LHCN-M2 (cell line): Measurements from ENCODE around the gene NFIL3.

GRCh38 chr9:89886223-89886571 lies 281.4 kb downstream of the GADD45G start:
- RAMPAGE, long total RNA, result no peak

DNA sequence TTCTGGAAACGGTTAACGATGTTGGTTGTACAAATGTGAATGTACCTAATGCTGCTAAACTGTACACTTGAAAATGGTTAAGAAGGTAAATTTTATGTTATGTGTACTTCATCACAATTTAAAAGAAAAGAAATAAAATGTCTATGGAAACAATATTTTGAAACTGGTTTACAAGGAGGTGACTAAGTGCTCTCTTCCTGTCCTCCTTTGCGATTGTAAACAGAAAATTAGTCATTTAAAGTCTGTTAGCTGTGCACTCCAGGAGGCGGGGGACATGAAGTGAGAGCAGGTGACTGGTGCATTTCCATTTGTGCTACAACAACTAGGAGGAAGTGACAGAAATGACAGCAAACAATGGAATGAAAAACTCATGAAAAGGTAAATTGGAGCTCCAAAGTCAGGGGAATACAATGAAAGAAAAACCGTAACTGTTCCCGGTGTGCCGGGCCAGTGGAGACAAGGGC lies 439.8 kb downstream of the GADD45G start:
- RAMPAGE, long total RNA, result no peak

DNA sequence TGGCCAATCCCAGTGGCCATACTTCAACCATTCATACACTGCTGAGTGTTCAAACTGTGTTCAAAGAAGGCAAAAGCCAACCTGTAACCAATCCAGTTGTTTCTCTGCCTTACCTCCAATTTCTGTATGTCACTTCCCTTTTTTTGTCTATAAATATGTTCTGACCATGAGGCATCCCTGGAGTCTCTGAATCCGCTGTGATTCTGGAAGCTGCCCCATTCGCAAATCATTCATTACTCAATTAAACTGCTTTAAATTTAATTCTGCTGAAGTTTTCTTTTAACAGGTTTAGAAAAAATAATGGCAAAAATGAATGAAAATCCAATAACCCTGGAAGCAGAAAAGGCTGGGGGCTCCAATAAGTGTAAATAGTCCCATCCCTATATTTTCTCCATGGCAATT lies 1.1 kb upstream of the SYK start:
- RAMPAGE, long total RNA, result no peak

GRCh38 chr9:90880589-90880944 lies 78.9 kb downstream of the SYK start:
- RAMPAGE, long total RNA, result no peak

GRCh38 chr9:90920892-90921667 lies 119.5 kb downstream of the SYK start:
- RAMPAGE, long total RNA, result no peak

- RAMPAGE, long total RNA, result no peak
Measured at GRCh38 chr9:90964103-90964946, 162.7 kb downstream of the SYK start.

- RAMPAGE, long total RNA, result no peak
Measured at GRCh38 chr9:90998451-90998928, 196.9 kb downstream of the SYK start.

DNA sequence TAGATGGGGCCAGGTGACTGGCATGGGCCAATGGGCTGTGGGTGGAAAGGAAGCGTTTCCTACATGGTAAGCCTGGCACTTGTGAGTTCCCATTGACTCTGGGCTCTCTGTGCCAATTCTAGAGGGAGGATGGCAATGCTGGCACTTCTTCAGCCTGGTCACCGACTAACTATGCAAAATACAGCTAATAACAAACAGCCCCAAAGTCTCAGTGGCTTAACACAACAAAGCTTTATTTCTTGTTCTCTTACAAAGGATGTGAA lies 258.1 kb downstream of the SYK start:
- RAMPAGE, long total RNA, result no peak

- RAMPAGE, long total RNA, result no peak
Measured at GRCh38 chr9:91118868-91119564, 242.7 kb downstream of the AUH start.

- RAMPAGE, long total RNA, result no peak
Measured at GRCh38 chr9:91197249-91197650, 164.5 kb downstream of the AUH start.

DNA sequence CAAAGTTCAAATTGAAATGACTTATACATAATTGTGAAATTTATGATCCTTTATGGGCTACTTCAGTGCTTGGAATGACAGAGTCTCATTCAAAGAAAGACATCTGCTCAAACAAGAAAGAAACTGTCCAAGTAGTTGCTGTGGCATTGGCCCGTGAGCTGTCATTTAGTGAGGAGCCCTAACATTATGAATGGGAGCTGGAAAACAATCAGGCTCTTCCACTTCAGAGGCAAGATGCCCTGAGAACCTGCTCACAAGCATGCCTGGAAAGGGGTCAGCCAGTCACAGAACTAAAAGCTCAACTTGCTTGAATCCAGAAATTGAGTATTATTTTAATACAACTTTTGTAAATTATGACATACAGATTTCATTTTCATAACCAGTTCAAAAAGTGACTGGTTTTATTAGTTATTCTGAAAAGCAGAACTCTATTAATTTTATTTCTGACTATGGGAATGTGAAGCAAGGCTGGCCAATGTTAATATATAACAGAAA lies 63.3 kb downstream of the AUH start:
- RAMPAGE, long total RNA, result no peak

- RAMPAGE, long total RNA, result no peak
Measured at GRCh38 chr9:91375134-91375428, 13.4 kb upstream of the AUH start.

- RAMPAGE, long total RNA, result no peak
Measured at GRCh38 chr9:91407748-91408319, 15.8 kb downstream of the NFIL3 start.

DNA sequence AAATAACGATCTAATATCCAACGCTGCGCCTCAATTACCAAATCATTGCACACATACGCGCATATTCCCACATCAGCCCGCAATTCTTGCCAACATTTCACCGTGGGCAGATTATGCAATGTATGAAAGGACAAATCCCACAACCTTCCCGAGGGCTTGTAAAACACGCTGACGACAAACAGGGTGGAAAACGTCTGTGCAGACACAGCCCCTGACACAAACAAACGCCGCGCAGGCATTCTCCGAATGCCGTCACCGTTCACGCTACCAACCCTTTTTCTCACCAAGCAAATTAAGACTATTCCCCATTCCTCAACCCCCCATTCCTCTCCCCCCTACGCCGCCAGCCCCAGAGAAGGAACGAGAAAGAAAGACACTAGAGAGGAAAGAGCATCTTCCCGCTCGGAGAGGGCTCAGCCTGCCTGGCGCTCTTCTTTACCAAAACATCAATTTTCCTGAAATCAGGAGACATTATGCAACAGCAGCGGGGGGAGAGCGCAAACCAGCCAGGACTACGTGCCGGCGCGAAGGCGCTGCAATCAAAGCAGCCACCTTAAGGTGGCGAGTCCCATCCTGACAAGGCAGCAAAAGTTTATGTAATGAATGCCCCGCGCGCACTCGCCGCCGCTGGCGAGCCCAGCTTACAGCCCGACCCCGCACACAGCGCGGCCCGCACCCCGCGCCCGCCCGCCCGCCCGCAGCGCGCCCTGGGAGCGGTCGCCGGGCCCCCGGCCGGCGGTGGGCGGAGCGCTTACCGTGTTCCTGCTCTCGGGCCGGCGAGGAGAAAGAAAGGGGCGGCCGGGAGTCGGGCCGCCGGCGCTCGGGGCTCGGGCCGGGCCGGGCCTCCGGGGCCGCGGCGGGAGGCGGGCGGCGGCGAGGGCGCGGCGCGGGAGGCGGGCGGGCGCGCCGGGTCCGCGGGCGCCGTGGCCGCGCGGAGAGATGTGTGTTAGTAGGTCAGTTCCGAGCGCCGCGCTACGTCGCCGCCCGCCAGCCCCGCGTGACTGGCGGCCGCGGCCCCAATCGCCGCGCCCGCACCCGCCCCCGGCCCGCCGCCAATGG lies at the start of gene NFIL3:
Gene NFIL3, minus strand, starts transcription at position 948 of the 1,059 bp plus-strand sequence.
- RAMPAGE, long total RNA, result no peak

DNA sequence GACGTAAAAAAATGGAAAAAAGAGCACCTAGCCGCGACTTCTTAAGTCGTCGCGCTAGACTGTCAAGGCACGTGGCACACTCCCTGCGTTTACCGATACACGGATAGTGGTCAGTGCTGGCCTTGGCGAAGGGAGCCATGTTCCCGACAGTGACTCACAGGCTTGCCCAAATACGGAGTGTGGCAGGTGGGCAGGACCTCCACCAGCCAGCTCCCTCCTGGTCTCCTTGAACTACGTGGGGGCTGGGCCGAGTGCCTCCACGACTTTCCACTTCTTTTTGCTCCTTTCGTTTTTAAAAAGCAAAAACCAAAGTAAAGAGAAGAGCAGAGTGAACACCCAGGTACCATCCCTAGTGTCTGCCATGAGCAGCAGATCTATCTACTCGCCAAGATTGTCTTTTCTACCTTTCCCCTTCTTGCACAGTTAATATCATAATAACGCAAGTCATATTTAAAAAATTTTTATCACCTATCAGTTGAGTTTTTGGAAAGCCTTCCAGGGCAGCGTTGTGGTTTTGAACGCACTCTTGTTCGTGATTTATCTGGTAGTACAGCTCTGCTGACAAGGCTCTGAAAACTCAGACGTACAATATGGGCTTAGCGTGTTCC lies 1.4 kb upstream of the NFIL3 start:
- RAMPAGE, long total RNA, result no peak

- RAMPAGE, long total RNA, result no peak
Measured at GRCh38 chr9:91577475-91578059, 153.9 kb upstream of the NFIL3 start.

- RAMPAGE, long total RNA, result no peak
Measured at GRCh38 chr9:91798446-91799120, 151.4 kb downstream of the ROR2 start.

DNA sequence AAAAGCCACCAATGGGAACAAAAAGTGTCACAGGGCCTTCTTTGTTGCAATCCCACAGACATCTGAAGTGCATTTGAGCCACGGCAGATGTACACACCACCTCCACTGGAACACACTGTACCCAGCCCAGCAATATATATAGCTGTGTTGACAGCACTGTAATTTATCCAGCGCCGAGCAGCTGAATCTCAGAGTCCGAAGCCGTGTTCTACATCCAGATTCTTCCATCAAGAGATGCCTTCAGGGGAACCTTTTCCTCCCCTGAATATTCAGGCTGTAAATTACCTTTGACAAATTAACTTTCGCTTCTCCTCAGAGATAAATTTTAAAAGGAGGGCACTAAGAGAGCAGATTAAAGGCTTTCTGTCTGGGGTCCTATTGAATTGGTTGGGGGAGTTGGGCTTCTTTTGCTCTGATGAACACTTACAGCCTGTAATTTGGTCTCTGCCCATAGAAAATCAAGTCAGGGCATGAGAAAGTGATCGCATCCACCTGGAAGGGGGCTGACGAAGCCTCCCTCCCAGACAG lies 76.4 kb downstream of the ROR2 start:
- RAMPAGE, long total RNA, result no peak

GRCh38 chr9:92086703-92087271 lies 28.4 kb downstream of the SPTLC1 start:
- RAMPAGE, long total RNA, result no peak

DNA sequence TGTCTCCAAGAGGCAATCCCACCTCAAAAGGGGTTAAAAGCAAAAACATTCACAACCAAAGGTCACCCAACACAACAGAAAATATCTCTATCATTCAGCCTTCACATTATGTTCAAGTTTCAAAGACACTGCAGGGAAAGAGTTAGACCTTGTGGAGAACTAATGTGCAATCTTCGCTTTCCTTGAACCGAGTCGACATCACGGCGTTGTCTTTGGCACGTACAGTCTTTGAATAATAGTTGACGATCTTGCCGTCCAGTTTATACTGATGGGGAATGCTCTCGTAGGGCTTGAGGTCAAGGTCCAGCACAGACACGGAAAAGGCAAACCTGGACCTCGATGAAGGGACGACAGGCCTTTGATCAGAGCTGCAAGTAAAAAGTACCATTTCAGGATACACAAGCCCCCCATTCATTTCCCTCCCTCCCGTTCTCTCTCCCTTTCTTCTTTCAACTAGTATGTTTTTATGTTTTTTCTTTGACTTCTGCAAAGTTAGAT lies 54.2 kb downstream of the IPPK start:
- RAMPAGE, long total RNA, result no peak